SP-49 (cell line): ENCODE data around the genes HSF2 and L3MBTL3.

- PRO-cap, result no peak
Observed at GRCh38 chr6:122211418-122212014, 187.9 kb upstream of the HSF2 start.

GRCh38 chr6:122399156-122400420 is at the start of gene HSF2:
TSS of gene HSF2 (plus strand) at chr6:122399652.
- PRO-cap, result unidirectional peak, plus-strand start at chr6:122399745

DNA sequence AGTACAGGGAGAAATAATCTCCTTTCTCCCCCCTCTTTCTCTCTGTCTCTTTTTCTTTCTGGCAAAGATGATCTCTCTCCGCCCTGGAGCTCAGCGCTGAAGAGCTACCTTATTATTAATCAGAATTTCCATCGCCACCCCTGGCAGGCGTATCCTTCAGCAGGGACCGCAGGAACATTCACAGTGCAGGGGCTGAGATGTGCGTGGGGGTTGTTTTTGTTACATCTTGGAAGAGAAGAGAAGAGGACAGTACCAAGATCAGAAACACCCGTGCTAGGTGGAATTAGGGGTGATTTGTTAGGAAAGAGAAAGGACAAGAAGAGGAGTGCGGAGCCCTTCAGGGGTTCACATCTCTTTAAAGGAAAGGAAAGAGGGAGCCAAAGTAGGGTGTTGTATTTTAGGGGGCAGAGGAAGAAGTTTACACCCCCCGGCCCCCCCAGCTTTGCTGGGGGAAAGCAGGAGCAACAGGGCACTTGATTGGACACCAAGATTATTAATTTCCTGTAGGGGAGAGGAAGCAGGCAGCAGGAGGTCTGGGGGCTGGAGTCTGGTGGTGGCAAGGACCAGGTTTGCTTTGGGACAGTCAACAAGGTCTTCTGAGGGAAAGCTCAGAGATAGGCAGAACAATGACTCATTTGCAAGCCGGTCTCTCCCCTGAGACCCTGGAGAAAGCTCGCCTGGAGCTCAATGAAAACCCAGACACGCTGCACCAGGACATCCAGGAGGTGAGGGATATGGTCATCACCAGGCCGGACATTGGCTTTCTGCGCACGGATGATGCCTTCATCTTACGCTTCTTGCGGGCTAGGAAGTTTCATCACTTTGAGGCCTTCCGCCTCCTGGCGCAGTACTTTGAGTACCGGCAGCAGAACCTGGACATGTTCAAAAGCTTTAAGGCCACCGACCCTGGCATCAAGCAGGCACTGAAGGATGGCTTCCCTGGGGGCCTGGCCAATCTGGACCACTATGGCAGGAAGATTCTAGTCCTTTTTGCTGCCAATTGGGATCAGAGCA is 1.4 kb downstream of the CLVS2 start:
- PRO-cap, result no peak

DNA sequence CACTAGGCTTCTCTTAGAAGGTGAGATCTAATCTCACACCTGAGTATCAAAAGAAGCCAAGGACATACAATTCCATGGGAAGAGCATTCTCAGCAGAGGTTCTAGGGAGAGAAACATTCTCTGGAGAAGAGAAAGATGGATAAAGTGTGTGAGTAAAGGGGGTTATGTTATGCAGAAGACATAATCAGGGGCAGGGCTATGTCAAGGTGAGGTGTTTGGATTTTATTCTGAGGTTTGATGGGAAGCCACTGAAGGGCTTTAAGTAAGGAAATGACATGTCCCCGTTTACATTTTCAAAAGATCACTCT is 42.6 kb upstream of the HDDC2 start:
- PRO-cap, result no peak

DNA sequence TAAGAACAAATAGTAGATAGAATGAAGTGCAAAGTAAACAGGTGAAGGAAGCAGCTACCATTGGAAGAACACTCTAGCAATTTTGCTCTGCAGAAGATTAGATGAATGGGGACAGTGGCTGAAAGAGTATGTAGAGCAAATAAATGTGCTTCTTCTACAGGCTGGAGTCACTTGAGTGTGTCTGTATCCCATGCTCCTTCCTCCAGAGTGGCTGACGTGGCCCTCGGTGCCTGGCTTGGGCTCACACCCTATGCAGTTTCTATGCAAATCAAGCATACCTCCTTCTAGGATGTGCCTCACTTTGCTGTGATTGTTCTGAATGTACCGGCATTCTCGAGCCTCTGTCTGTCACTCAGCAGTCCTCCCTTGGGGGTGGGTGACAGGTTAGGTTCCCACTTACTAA is 55.0 kb upstream of the HDDC2 start:
- PRO-cap, result no peak

DNA sequence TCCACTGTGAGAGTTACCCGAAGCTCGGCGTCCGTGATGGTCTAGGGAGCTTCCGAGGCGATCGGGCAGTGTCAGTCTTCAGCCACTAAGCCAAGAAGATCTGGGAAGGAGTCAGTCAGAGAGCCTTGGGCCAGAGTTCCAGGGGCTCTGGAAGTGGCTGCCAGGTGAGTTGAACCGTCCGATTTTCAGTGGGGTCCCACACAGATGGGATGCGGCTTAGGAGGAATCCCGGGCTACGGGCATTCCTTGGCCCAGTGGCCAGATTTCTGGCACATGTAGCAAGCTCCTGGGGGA is 44.4 kb upstream of the HEY2 start:
- PRO-cap, result no peak

GRCh38 chr6:125747258-125748164 is 1.9 kb upstream of the HEY2 start:
- PRO-cap, result unidirectional peak, plus-strand start at chr6:125747633; unidirectional peak, plus-strand start at chr6:125747737; unidirectional peak, plus-strand start at chr6:125747788

DNA sequence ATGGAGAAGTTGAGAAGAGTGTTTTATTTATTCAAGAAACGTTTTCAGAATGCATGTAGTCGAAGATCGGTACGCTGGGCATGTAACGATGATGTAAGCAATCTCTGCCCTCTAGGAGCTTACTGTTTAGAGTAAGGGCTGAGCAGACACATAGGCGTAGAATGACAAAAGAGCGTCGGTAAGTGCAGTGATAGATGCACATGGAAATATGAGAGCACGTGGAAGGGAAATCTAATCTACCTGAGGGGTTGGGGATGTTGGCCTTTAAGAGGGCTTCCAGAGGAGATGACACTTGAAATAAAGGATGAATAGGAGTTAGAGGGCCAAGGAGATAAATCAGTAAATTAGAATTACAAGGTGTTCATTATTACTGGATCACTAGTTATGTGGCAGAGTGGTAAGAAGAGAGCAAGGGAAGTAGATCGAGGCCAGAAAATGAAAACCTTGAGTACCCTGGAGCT is 712 bp downstream of the TRMT11 start:
- PRO-cap, result no peak

- PRO-cap, result no peak
Observed at GRCh38 chr6:128044378-128044992, 143.6 kb upstream of the THEMIS start.

- PRO-cap, result no peak
Observed at GRCh38 chr6:128230593-128230866, 289.9 kb downstream of the PTPRK start.

DNA sequence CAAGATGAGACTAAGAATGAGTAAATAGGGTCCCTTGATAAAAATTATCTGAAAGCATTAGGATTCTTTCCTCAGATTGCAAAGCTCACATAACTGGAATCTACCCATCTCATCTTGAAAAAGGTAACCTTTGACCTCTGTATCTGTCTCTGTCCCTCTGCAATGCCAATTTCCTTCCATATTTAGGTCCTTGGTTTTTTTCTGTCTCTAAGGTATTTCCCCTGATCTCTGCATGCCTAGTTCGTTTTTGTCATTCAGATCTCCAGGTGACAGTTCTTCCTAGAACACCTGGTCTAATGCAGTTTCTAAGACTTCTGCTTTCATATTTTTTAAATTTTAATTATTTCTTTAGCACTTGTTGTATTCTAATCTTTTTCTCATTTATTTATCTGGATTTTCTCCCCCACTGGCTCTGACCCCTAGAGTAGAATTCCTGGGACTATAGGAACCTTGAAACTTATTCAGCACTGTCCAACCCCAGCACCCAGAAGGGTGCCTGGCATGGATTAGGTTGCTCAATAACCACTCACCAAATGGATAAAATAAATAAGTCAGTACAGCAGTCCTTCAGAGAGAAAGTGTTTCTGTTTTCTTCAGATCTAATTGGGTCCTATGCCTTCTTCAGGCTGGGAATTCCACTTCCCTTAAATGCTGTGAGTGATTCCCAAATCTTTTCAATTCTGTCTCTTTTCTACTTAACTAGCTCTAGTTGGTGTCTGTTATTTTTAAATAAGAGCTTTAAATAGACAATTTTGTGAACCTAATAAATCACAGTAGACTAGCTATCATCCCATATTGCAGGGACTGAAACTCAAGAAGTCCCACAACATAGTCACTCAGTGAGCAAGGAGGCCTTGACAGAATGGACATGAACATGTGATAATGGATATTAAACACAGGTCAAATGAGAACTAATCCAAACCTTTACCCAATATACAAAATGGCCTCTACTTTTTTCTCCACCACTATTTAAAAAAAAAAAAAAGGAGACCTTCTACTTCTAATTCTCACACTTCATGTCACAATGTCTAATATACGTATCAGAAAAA is 206.2 kb downstream of the PTPRK start:
- PRO-cap, result no peak

DNA sequence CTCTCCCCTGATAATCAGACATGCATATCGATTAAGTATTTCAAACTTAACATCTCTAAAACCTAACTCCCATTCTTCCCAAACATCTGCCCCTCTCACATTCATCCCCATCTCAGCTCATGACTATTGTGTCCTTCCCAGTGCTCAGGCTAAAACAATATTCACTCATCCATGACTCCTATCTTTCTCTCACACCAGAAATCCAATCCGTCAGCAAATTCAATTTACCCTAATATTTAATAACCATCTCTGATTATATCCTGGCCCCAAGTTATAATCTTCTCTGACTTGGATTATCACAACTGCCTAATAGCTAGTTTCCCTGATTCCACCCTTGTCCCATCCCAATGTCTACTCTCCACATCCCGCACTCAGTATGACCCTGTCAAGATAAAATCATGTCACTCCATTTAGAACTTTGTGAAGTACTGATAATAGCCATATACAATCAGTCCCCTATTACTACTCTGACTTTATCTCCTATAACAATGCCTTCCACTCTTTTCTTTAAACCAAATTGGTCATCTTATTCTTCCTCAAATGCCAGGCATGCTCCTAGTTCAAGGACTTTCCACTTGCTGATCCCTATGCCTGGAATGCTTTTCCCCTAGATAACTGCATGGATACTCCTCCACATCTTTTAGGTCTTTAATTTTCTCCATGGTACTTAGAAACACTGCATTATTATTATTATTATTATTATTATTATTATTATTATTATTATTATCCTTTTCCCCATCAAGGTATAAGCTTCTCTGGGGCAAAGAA is 145.8 kb downstream of the PTPRK start:
- PRO-cap, result no peak

DNA sequence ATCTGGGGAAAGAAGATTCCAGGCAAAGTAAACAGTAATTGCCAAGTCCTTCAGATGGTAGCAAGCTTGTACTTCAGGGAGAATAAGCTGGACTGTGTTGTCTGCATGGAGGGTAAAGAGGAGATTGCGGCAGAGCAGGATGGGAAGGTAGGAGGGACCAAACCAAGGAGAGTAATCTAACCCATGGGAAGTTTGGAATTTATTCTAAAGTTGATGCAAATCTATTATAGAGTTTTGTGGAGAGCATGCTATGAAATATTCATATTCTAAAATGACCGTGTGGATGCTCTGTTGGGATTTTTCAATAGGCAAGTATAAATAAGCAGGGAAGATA is 164.4 kb upstream of the LAMA2 start:
- PRO-cap, result no peak

GRCh38 chr6:129246268-129246869 is 363.4 kb downstream of the LAMA2 start:
- PRO-cap, result no peak

DNA sequence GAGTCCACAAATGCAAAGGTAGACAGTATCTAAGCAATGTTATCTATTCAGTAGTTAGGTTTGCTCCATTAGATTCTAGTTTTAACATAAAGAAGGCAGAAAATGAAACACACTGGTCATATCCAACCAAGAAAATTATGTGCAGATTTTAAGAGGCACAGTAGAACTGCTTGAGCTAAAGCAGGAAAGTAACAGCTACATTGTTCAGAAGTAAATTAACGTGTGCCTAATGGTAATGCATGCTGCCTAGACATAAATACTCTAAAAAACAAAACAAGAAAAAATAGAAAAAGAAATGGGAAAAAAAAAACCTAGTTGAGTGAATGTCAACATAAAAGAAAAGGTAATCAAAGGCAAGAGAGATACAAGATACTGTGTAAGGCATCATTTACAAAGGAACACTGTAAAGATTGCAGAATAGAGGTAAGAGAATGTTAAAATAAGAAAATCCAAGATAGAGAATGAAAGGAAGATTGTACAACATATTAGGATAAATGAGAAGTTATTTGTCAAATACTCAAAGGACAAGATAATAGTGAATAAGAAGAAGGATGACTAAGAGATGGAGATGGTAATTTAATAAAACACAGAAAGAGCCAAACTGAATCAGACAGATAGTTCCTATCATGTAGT is 332.2 kb downstream of the ARHGAP18 start:
- PRO-cap, result no peak

DNA sequence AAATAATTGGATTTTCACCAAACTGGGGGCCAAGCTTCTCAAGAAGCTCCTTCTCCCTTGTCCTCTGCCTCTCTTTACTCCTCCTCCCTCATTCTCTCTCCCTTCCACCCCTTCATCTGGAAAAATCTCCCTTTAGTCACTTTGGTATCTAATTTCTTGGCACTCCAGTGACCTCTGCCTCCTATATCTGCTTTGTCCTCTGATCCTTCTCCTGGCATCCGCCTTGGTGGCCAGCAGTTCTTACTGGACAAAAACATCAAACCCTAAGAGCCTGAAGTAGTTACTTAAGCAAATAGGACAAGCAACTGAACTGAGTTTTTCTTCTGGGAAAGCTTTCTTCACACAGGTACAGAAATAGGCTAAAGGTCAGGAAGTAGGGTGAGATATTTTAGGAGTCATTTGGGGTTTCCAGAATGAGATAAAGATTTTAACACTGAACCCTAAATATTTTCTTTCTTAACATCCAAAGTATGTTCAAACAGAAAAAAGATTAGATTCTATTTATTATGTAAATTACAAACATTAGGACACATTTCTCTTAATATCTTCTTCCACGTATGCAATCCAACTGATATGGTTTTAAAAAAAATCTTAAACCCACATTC is 220.6 kb downstream of the ARHGAP18 start:
- PRO-cap, result no peak

DNA sequence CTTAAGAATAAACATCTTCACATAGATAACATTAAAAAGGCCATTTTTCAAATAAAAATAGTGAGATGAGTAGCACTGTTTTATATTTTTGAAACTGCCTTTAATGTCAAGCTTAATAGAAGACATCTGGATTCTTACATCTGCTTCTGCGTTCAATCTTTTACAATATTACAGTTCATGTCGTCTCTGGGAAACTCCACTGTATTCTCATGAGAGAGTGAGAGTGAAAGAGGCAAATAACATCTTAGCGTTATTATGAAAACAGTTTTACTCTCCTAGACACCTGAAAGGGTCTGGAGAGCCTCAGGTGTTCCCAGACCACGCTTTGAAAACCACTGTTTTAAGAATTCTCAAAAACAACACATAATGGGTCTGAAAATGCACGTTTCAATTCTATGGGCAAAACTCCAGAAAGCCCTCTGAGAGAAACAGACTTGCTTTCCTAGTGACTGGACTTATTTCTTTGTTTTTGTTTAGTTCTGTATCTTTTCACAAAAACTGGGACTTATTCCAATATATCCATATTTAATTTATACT is 63.3 kb downstream of the ARHGAP18 start:
- PRO-cap, result no peak

DNA sequence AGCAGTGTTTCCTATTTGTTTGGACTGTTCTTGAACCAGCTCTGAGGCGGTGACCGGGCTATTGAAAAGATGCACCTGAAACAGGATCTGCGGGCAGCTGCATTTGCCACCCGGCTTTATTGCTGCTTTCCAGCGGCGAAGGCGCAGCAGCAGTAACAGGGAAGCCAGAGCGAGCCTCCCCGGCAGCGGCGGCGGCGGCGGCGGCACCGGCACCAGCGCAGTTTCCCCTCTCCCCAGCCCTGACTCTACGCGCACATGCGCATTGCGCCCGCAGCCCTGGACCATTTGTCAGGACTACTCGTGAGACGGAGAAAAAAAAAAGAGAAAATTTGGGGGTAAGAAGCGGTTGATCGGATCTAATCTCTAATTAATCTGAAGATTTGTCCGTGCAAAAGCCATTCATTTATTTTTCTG is at the start of gene L3MBTL3:
TSS of gene L3MBTL3 (plus strand) at position 252 of the 414 bp plus-strand sequence.
- PRO-cap, result no peak

- PRO-cap, result no peak
Observed at GRCh38 chr6:130371958-130372324, 6.1 kb downstream of the TMEM200A start.

GRCh38 chr6:130827902-130828203 is 647 bp downstream of the SMLR1 start:
- PRO-cap, result no peak